B cell (primary cell): ENCODE measurements around a stretch of chr2.

- PRO-cap, result no peak
- CAGE, long polyA plus RNA, result no peak
These were observed 31.6 kb downstream of the APOB start for GRCh38 chr2:21012022-21012886.

DNA sequence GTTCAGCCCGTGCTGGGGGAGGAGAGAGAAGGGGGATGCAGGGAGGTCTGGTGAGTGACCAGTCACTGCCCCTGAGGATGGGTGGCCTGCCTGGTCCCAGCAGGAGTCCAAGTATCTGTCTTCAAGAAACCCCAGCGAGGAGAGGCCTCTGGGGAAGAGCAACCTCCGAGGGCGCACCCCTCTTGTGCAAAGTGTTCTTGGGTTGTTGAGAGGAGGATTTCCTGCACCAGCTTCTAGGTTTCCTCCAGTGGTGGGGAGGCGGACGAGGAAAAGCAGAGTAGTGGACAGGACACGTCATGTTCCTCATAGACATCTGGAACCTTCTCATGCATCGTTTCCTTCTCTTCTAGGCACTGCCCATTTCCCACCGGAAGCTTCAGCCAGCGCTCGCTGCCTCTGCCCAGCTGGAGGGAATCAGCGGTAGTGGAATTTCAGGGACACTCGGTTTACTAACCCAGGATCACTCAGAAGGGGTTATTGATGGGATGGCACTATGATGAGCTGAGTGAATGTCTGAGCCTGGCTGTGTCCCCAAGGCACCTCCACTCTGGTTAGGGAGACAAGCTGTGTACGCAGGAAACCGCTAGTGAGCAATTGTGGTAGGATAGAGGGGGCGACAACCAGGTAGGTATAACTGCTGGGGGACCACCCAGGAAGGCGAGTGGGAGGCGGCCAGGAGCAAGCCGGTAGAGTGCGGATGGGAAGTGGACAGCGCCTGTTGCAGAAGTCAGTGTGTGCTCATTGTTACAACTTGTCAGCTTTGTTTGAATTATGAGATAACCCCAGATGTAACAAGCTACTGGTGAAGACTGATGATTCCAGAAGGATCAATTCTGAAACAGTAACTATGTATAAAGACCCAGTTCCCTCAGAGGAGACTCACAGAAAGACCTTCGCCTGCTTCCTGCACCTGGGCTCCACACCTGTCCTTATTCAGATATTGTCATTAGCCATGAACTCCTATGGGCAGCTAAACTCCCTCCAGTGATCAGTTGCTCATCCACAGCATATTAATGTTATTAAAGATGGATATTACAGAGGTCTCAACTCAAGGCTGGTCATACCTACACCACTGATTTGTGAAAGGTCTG lies 1.0 kb upstream of the APOB start:
- PRO-cap, result no peak
- CAGE, long polyA plus RNA, result no peak

DNA sequence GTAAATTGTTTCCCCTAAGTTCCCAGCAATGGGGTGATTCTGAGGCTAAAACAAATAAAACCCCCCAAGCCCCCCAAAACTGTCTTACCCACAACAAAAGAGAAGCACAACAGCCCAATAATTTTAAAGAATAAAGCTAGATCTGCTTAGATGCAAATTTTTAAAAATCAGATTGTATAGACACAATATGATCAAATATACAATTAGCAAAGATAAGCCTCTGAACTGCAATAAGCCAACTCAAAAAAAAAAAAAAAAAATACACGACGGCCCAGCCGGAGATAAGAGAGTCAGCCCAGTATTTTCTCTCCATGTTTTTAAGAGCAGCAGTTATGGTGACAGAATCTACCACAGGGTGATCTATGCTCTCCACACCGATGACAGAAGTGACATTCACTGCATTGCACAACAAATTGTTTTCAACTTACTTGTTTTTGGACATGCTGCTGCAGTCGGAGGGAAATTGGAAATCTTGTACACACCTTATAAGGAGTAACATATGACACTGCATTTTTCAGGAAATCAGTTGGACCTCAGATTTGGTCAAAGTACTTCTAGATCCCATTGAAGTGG lies 23.1 kb upstream of the APOB start:
- PRO-cap, result no peak
- CAGE, long polyA plus RNA, result no peak

- PRO-cap, result no peak
- CAGE, long polyA plus RNA, result no peak
These were observed 28.1 kb upstream of the TDRD15 start for GRCh38 chr2:21095569-21096130.

- PRO-cap, result no peak
- CAGE, long polyA plus RNA, result no peak
These were observed 24.4 kb upstream of the TDRD15 start for GRCh38 chr2:21099223-21099872.

DNA sequence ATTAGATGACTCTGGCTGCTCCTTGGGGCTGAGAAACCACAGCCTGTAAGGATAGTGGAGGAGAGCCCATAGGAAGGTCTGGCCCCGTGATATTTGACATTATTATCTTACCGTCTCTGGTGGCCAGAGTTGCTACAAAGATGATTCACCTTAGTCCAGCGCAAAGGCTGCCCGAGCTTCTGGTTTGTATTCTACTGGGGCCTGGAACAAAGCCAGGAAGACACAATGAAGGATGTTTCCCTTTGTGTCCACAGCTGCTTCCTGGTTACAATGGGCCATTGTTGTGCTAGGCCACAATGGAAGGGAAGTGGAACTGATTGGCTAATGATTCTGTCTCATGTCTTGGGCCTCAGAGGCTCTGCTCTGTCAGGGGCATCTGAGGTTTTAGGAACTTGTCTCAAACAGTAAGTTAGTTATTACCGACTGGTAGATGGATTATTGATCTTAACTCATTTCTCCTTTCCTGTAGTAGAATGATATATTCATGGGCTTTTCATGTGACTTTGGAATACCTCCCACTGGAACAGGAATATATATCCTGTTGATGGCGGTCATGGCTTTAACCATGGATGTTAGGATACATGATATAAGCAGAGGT lies 132.3 kb downstream of the TDRD15 start:
- PRO-cap, result no peak
- CAGE, long polyA plus RNA, result no peak

GRCh38 chr2:21279294-21279894 lies 155.6 kb downstream of the TDRD15 start:
- PRO-cap, result no peak
- CAGE, long polyA plus RNA, result no peak

GRCh38 chr2:21330695-21331540 lies 207.2 kb downstream of the TDRD15 start:
- PRO-cap, result no peak
- CAGE, long polyA plus RNA, result no peak

- PRO-cap, result no peak
- CAGE, long polyA plus RNA, result no peak
These were observed 837.2 kb downstream of the TDRD15 start for GRCh38 chr2:21960989-21961314.

DNA sequence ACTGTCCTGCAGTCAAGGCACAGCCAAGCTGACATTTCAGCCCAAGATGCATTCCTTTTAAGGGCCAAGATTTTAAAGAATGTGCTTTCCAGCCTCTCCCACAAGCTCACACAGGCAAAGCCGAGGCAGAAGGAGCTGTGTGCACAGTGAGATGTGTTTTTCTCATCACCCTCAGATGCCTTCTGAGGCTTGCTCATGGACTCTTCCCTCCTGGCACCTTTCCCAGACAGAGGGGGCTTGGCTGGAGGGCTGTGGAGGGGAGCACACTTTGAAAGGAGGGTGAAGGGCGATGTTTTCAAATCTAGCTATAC lies 97.7 kb upstream of the KLHL29 start:
- PRO-cap, result no peak
- CAGE, long polyA plus RNA, result no peak

GRCh38 chr2:23386331-23387626 lies 1.8 kb downstream of the KLHL29 start:
- PRO-cap, result no peak
- CAGE, long polyA plus RNA, result no peak

GRCh38 chr2:23426353-23427156 lies 41.6 kb downstream of the KLHL29 start:
- PRO-cap, result no peak
- CAGE, long polyA plus RNA, result no peak

GRCh38 chr2:23513137-23514161 lies 128.5 kb downstream of the KLHL29 start:
- PRO-cap, result unidirectional peak, plus-strand start at chr2:23513734
- CAGE, long polyA plus RNA, result no peak

DNA sequence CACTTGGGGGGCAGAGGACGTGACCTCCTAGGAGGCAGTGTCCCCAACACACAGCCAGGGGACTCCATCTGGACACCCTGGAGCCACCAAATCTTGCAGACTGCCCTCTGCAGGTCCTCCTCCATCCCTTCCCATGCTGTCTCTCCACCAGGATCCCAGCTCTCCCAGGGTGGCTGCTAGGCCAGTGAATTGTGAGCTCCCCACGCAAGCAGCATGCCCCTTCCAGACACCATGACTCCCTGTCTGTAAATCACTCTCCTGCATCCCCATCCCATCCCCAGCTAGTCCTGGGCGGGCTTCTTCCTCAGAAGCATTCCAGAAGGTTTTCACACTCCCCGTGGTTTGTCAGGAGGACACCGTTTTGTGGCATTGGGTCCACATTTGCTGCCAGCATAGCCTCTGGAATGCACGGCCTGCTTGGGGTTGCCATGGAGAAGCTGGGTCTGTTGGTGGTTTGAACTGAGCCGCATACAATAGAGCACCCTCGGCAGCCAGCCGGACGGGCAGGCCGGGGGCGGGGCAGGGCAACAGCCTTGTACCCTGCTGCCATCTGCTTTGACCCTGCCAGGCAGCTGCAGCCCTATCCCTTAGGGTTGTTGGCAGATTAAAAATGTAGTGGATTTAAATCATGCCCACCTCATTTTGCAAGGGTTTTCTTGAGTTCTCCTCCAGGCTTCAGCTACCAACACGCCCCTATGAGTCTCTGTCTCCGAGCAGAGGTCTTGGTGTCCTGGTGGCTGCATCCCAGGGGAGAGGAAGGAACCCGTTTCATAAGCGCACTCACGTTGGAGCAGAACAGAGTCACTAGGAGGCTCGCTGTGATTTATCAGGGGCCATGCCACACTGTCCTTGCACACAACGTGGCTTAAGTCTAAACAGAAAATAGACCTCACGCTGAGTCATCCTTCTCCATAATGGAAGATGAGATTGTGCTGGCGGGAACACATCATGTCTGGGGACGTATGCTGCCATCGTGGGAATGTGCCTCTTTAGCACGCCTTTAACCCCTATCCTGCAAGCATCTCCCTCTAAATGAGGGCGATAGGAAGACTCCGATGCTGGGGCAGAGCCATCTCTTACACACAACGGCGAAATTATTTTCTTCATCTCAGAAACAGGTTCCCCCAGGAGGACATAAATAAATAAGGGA lies 211.1 kb downstream of the KLHL29 start:
- PRO-cap, result no peak
- CAGE, long polyA plus RNA, result no peak

DNA sequence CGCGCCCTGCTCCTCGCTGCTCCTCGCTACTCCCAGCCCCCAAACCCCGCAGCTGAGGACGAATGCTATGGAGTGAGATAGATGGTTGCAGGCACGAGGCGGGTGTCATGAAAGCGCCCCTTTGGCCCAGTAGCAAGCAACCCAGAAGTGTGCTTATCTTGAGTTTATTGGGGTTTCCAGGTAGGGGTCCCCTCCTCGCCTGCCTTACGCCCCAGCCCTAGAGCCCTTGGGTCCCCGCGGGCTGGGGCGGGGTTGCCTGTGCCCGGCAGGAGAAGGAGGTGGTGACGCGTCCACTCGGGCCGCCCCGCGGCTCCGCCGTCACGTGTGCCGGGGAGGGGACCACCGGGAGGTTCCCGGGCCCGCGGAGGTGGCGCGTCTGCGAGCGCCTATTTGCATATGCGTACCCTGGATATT lies 263.8 kb downstream of the ATAD2B start:
- PRO-cap, result no peak
- CAGE, long polyA plus RNA, result no peak

- PRO-cap, result no peak
- CAGE, long polyA plus RNA, result no peak
These were observed 155.3 kb downstream of the ATAD2B start for GRCh38 chr2:23771484-23772178.

DNA sequence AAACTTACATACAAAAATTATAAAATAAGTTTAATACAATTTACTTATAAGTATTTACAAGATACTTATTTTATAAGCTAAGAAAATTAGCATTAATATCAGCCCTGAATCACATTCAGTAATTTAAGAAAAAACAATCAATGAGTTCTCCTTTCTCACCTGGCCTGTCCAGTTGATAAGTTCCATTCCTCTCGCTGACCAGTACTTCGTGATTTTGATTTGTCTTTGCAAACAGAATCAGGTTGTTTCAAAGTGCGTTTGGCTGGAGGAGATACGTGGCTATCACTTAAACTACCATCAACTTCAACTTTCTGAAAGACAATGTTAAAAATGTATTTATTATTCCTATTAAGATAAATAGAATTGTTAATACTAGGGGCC lies 31.3 kb downstream of the ATAD2B start:
- PRO-cap, result no peak
- CAGE, long polyA plus RNA, result no peak

DNA sequence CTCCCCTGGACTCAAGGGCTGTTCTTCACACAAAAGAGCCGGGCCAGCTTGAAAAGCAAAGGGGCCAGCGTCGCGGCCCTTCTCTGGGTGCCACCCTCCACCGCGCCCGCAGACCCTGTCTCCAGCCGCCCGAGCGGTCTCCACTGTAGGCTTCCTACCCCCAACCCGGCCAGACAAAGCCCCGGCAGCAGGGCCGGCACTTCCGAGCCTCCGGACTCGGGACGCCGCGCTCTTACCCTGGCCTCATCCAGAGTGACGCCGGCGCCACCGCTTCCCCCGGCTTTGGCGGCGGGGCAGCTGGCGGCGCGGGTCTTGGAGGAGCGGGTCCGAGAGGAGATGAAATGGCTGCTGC lies 628 bp downstream of the ATAD2B start:
- PRO-cap, result no peak
- CAGE, long polyA plus RNA, result no peak

DNA sequence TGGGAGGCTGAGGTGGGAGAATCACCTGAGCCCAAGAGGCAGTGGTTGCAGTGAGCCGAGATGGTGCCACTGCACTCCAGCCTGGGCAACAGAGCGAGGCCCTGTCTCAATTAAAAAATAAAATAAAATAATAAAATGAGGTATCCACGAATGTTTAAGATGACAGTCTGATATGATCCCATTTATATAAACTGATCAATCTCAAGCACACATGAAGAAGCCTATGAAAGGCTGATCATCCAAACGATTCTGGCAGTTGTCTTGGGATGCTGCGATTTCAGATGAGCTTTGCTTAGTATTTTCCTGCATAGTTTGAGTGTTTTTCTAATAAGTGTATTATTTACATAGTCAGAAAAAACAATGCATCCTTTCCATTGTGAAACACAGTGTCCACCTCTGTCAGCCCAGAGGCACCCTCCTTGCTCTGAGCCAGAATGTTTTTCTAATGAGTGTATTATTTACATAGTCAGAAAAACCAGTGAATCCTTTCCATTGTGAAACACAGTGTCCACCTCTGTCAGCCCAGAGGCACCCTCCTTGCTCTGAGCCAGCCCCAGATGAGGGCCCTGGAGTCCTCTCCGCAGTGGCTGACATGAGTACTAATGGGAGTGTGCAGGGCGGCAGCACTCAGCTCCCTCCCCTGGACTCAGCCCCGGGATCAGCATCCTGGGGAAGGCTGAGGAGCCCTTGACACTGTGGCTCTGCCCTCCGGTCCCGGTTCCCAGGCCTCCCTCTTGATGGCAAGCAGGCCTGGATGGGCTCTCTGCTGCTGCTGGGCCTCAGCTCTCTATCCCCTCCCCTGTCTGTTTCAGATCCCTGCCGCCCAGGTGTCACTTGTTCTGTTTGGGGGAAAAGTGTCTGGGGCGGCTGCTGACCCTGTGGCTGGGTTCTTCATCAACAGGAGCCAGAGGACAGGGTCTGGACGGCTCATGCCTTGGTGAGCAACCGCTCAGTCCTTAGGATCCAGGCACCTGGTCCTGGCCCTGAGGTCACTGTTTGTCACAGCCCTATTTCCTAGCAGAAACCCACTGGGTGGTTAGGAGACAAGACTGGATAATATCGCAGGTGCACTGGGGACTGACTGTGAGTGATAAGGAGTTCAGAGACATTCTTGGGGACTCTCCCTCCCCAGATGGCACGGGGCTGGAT lies 5.8 kb downstream of the MFSD2B start:
- PRO-cap, result no peak
- CAGE, long polyA plus RNA, result no peak

- PRO-cap, result no peak
- CAGE, long polyA plus RNA, result no peak
These were observed 11.8 kb upstream of the TP53I3 start for GRCh38 chr2:24096264-24096937.